ENCODE results near the genes NUPR2, ZNF138 and KCTD7.

- PRO-cap, result bidirectional peak, plus-strand start at chr7:55557798, minus-strand start at chr7:55557794
Measured at GRCh38 chr7:55557588-55558093, 14.7 kb downstream of the VOPP1 start.

- PRO-cap, result no peak
Measured at GRCh38 chr7:55911642-55912175, 24.5 kb downstream of the ZNF713 start.

- PRO-cap, result no peak
Measured at GRCh38 chr7:56115731-56116683, at the start of gene NUPR2. NUPR2 (minus strand) TSS chr7:56116417.

GRCh38 chr7:56287635-56288251, 171.5 kb upstream of the NUPR2 start:
- PRO-cap, result no peak

DNA sequence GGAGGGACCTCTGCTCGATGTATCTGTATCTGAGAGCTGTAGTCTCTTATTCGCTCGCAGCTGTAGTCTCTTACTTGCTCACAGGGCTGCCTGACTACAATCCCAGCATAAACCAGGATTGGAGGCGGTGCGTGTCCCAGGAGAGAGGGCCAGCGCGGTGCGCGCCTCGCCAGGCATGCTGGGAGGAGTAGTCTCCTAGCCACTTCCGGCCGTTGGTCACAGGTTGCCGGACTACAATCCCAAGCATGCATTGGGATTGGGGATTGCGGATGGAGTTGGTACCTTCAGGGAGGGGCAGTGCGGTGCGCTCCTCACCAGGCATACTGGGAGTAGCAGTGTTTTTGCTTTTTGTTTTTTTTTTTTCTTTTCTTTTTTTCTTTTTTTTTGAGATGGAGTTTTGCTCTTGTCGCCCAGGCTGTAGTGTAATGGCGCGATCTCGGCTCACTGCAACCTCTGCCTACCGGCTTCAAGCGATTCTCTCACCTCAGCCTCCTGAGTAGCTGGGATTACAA, 421.8 kb upstream of the NUPR2 start:
- PRO-cap, result no peak

GRCh38 chr7:57354653-57354998, 95.4 kb upstream of the ZNF716 start:
- PRO-cap, result no peak

DNA sequence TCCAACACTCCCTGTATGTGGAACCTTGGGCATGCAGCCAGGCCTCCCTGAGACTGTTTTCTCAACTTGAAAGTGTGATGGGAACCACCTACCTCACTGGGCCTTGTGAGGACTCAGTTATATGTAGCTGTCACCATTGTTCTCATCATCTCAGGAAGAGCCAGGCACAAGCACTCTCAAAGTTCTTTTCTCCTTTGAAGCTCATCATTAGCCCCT, 861 bp upstream of the ZNF727 start:
- PRO-cap, result no peak

GRCh38 chr7:64433566-64434072, 119.9 kb downstream of the ZNF736 start:
- PRO-cap, result no peak

- PRO-cap, result no peak
Measured at GRCh38 chr7:64637894-64638661, 27.9 kb upstream of the ZNF107 start.

GRCh38 chr7:64793969-64794979, at the start of gene ZNF138:
ZNF138 (plus strand) TSS chr7:64794428.
- PRO-cap, result bidirectional peak, plus-strand start at chr7:64794414, minus-strand start at chr7:64794301

DNA sequence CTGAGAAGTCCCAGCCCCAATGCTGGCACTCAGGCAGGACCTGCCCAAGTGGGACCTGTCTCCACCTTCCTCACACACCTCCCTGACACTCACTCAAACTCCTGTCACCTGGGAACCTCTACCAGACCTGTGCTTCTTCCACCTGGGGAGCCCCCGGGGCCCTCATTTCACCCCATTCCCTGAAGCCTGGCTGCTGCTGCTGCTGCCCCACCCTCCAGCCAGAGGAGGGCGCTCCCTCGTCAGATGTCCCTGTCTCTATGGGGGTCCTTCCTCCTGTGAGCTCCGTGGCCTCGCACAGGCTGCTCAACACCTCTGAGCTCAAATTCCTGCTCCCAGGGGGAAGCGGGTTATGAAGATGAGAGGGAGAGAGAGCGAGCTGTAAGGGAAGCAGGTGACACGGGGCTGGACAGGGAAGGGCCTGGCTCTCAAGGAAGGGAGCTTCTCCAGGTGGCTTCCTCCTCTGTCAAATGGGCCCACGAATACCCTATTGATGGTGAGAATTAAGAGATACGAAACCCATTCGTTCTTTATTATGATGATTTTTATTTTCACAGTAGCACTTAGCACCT, 15.0 kb upstream of the ZNF273 start:
- PRO-cap, result no peak

- PRO-cap, result no peak
Measured at GRCh38 chr7:65475455-65476281, 102.0 kb downstream of the ZNF92 start.

DNA sequence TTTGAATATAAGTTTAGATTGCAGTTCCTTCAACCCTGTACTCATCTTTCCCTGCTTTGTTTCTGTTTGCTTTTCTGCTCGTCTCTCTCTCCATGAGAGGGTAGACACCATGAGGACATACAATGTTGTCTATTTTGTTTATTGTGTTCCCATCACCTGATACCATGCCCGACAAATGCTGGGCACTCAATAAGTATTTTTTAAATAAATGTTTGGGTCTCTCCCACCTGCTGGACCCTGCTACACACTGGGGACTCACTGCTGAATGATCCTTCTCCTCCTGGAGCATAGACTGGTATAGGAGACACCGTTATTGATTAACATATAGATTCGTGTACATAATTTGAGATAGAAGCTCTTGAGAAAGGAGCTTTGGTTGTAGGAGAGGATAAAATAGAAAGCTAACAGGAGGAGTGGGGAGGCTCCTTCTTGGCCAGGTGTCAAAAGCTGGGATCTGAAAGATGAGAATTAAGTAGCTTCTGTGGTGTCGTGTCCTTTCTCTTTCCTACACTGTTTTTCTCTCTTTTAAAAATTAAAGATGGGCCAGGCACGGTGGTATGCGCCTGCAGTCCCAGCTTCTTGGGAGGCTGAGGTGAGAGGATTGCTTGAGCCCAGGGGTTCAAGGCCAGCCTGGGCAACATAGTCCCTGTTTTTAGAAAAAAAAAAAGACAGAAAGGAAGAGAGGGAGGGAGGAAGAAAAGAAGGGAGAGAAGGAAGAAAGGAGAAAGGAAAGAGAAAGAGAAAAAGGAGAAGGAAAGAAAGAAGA, 47.5 kb downstream of the VKORC1L1 start:
- PRO-cap, result no peak

DNA sequence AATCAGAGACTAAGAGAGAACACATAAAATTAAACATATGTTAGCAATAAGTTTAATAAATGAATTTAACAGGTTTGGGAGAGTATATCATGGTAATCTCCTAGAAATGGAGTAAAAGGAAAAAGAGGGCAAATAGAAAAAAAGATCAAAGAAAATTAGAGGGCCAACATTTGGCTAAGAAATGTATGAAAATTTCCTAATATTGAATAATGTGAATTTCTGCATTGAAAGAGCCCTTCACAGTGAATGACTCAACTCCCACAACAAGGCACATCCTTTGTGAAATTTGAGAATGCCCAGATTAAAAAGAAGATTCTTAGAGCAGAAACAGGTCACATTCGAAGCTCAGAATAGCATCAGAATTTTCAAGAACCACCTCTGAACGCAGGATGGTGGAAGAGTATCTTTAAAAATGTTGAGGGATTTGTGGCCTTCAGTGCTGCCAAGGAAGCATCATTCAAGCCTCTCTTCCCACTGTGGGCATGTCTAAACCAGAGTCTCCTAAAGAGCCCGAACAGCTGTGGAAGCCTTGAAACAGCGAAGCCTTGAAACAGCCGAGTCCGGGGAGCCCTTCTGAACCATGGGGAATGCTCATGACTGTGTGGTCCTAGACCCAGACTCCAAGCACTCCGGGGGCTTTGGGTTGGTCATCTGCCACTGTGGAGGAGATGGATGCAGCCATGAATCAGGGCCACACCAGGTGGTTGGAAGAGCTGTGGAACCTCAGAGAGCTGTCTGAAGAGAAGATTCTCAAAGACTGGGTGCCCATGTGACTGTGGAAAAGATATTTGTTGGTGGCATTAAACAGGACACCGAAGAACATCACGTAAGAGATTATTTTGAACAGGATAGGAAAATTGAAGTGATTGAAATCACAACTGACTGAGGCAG, 43.5 kb downstream of the GUSB start:
- PRO-cap, result no peak

DNA sequence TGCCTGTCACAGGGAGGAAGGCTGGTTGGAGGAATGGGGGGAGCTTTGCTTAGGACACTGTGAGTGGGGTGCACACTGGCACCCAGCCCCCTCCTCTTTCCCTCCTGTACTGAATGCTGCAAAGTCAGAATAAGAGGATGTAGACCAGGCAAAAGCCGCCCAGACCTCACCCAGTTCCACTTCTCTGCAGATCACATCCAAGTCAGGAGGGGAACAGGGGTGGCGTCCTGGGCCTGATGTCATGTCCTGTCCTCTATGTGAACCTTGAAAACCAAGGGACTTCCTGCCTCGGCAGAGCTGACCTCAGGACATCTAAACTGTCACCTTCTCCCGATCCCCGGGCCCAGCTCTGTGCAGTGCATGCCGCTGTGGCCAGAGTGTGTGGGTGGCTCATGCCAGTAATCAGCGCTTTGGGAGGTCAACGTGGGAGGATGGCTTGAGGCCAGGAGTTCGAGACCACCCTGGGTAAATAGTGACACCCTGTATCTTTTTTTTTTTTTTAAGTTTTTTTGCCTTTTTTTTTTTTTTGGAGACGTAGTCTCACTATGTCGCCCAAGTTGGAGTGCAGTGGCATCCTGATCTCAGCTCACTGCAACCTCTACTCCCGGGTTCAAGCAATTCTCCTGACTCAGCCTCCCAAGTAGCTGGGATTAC, 1.2 kb downstream of the GUSB start:
- PRO-cap, result no peak

- PRO-cap, result no peak
Measured at GRCh38 chr7:66077617-66078510, 2.2 kb downstream of the ASL start.

GRCh38 chr7:66303699-66304092, 98.6 kb downstream of the TPST1 start:
- PRO-cap, result no peak

GRCh38 chr7:66352056-66352706, 147.0 kb downstream of the TPST1 start:
- PRO-cap, result no peak

DNA sequence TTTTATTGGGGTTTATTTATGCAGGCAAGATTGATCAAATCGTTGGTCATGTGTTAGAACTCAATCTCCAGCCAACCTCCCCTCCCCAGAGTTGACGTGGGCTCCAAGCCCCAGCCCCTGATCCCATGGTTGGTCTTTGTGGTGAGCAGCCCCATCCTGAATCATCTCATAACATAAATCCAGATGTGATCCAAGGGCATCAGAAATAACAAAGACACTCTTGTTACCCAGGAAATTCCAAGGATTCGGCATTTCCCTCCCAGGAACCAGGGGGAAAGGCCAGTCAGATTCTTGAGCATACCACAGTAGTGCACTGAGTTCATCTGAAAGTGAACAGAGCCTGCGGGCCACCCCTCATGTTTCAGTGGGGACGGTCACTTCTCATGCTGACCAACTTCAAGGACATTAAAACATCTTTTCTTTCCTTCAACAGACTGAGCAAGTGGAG, 151.3 kb downstream of the TPST1 start:
- PRO-cap, result no peak

DNA sequence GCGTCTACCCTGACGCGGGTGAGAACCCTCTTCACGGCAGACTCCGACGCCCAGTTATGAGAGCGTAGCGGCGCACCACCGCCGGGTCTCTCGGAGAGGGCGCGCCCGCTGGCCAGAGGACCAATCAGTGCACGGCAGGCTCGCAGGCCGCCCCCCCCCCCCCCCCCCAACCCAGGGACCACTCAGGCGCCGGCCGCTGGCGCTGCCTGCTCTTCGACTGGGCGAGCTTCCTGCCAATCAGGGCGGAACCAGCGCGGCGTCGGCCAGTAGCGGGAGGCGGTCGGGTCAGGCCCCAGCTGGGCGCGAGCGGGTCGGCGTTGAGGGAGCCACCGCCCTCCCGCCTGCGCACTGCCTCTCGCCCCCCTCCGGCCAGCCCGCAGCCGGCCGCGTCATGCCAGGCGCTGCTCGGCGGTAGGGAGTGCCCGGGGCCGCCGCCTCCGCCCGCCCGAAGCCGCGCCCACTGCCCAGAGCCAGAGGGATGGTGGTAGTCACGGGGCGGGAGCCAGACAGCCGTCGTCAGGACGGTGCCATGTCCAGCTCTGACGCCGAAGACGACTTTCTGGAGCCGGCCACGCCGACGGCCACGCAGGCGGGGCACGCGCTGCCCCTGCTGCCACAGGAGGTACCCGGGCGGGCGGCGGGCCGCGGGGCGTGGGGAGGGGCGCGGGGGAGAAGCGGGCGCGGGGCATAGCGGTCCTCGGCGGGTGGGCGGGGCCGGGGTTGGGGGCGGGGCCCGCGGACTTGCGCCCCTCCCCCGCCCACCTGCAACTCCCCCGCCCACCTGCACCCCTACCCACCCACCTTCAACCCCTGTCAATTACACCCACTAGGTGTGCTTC, at the start of gene KCTD7:
KCTD7 (plus strand) TSS at position 295 of the 839 bp plus-strand sequence.
- PRO-cap, result unidirectional peak, minus-strand start at position 58 of the sequence; bidirectional peak, plus-strand start at position 473 of the sequence, minus-strand start at position 393 of the sequence

Measured in SP-49 (cell line).